Ileum (tissue), 1 donor: ENCODE measurements around the genes ZNF460, ZNF776 and ZBTB45.

DNA sequence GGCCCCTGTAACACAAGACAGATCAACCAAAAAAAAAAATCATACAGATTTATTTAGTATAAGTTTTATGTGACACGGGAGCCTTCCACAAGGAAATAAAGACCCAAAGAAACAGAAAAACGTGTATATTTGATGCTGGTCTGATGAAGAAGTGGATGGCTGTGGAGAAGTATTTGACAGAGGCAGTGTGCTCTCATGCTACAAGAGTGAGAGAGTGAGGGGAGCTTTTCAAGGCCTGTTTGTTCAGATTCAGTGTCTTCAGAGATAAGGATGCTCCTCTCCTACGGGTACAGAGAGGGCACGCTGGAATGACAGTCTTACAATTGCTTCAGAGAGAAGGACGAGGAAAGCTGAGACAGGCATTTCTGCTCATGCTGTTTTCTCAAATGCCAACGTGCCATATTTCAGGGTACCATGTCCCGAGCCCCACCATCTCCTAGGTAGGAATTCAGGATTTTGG is 138.6 kb upstream of the PEG3 start:
- PRO-cap, result no peak

DNA sequence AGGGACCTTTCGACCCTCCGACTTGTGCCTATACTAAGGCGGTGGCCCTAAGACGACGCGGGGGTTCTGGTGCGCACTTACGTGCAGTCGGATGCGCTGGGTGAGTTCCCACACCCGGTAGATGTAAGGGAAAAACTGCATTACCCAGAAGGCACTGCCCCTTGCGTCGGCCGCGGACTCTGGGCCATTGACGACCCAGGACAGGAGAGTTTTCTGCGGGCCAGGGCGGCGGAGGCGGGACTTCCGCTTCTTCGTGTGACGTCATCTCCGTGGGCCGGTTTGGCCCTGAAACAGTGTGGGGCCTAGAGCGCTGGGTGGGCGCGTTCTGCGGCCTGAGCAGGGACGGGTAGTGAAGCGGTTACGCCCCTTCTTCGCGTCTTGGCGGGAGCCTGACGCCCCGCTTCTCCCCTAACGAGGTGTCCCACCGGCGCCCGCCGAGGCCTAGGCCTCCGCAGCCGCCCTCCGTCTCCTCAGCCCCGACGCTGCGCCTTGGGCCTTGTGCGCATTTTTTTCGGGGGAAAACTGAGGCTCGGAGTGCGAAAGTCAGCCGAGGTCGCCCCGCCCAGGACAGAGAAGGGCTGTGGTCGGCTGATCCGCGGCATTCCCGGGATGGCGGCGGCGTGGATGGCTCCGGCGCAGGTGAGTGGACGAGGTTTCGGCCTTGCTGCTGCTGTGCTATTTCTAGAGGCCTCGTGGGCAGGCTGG is at the start of gene ZNF460:
Gene ZNF460 (plus strand): TSS at position 288 of the 705 bp plus-strand sequence.
- PRO-cap, result bidirectional peak, plus-strand start at position 270 of the sequence, minus-strand start at position 171 of the sequence; unidirectional peak, plus-strand start at position 601 of the sequence

- PRO-cap, result no peak
Observed at GRCh38 chr19:57558781-57559455, 745 bp downstream of the ZNF550 start.

DNA sequence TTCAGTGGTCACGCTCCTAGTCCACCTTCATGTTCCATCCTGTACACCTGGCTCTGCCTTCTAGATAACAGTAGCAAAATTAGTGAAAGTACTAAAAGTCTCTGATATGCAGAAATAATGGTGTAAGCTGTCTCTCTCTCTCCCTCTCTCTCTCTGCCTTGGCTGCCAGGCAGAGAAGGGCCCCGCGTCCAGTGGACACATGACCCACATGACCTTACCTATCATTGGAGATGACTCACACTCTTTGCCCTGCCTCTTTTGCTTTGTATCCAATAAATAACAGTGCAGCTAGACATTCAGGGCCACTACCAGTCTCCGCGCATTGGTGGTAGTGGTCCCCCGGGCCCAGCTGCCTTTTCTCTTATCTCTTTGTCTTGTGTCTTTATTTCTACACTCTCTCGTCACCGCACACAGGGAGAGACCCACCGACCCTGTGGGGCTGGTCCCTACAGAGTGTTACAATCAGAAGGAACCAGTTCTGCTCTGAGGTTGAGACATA is 7.8 kb upstream of the ZNF776 start:
- PRO-cap, result no peak

- PRO-cap, result unidirectional peak, plus-strand start at chr19:57746843
Observed at GRCh38 chr19:57746432-57747752, at the start of gene ZNF776. ZNF776 (plus strand) TSS chr19:57746815.

DNA sequence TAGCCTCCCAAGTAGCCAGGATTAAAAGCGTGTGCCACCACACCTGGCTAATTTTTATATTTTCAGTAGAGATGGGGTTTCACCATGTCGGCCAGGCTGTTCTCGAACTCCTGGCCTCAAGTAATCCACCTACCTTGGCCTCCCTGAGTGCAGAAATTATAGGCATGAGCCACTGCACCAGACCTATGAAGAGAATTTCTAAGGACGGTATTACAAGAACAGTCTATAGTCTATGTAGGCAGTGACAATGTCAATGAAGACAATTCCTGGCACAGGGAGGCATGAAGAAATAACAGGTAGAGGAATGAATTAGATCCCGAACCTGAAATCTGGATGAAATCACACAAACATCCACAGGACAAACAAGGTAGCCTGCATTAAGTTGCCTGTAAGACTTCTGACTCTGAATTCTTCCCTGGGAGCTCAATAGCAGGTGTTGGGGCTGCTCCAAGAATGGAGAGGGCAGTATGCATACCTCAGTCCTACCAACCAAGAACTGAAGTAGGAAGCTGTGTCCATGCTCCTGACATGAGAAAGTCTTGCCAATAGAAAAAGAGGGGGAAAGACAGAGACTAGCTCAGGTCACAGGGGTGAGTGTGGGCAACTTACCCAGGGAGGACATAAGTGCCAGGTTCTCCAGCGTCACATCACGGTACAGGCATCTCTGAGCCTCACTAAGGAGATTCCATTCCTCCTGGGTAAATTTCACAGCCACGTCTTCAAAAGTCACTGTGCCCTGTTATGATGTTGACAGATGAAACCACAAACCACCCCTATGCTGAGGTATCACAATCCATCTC is 1.8 kb downstream of the ZNF552 start:
- PRO-cap, result no peak

- PRO-cap, result bidirectional peak, plus-strand start at chr19:57814164, minus-strand start at chr19:57814134
Observed at GRCh38 chr19:57813864-57814356, 803 bp downstream of the ZNF552 start.

- PRO-cap, result no peak
Observed at GRCh38 chr19:57815208-57815976, 679 bp upstream of the ZNF552 start.

DNA sequence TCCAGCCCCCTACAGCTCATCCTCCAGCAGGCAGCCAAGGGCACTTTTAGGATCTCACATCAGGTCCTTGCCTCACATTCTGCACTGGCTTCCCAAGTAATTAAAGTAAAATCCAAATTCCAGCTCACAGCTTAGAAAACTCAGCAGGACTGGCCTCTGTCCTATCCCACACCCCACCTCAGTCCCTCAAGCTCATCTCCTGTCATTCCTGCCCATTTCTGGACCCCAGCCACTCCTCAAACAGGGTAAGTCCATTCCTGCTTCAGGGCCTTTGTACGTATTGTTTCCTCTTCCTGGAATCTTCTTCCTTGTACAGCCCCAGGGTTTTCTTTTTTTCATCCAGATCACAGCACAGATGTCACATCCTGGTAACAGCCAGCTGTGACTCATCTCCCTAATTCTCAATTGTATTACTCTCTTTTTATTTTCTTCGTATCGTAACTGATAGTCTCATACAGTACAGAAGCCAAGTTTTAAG is 1.9 kb upstream of the ZNF606 start:
- PRO-cap, result no peak

DNA sequence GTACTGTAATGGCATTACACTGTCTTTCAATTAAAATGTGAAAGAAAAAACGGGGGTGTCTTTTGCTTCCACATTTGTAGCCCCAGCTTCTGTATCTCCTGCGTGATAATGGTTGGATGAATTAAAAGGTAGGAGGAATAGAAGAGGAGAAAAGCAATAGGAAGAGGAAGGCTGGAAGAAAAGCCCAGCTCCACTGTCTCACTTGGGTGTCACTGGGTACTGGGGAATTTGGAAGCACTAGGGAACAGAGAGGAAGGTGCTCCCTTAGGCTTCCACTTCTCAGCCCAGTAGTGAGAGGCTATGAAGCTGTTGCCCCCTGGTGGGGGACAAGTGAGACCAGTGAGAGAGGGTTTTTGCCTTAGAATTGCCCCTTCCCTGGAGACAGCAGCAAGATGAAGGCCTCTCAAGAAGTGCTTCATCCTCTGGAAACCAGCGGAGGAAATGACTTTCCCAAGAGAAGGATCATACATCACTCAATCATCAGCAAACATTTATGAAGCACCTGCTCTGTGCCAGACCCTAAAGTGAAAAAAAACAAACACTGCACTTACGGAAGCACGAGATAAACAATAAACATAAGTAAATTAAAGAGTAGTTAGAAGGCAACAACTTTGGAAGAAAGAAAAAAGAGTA is 4.7 kb upstream of the ZNF606 start:
- PRO-cap, result no peak

- PRO-cap, result no peak
Observed at GRCh38 chr19:58054576-58055583, 4.2 kb upstream of the ZNF135 start.

DNA sequence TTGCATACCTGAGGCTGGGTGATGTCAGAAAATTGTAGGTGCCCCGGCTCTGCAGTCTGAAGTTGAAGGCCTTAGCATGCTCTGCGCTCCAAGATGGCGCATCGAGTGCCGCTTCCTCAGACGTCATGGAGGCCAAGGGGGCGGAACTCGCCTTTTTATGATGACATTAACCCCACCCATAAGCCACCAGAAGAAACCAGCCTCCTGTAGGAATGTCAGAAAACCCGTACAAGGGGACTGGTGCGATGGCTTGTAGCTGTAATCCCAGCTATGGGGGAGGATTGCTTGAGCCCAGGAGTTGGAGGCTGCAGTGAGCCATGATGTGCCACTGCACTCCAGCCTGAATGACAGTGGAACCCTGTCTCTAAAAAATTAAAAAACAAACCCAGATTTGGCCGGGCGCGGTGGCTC is 1.4 kb downstream of the ZNF135 start:
- PRO-cap, result no peak

DNA sequence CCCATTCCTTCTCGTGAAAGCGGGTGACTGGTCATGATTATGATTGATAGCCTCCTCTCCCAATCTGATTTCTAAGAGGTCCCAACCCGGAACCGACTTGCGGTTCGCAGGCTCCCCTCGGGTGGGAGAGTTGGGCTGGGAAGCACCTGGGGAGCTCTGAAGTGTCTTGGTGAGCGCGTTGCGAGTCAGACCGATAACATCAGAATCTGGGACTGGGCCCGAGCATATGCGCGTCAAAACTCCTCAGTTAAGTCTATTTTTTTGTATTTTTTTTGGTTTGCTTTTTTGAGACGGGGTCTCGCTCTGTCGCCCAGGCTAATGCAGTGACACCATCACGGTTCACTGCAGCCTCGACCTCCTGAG is 404 bp upstream of the ZNF837 start:
- PRO-cap, result bidirectional peak, plus-strand start at position 124 of the sequence, minus-strand start outside the sequence

GRCh38 chr19:58439691-58440012 is 301 bp downstream of the ZNF132 start:
- PRO-cap, result no peak

GRCh38 chr19:58475318-58476075 is 655 bp upstream of the ZNF446 start:
- PRO-cap, result bidirectional peak, plus-strand start at chr19:58476337, minus-strand start at chr19:58475987

DNA sequence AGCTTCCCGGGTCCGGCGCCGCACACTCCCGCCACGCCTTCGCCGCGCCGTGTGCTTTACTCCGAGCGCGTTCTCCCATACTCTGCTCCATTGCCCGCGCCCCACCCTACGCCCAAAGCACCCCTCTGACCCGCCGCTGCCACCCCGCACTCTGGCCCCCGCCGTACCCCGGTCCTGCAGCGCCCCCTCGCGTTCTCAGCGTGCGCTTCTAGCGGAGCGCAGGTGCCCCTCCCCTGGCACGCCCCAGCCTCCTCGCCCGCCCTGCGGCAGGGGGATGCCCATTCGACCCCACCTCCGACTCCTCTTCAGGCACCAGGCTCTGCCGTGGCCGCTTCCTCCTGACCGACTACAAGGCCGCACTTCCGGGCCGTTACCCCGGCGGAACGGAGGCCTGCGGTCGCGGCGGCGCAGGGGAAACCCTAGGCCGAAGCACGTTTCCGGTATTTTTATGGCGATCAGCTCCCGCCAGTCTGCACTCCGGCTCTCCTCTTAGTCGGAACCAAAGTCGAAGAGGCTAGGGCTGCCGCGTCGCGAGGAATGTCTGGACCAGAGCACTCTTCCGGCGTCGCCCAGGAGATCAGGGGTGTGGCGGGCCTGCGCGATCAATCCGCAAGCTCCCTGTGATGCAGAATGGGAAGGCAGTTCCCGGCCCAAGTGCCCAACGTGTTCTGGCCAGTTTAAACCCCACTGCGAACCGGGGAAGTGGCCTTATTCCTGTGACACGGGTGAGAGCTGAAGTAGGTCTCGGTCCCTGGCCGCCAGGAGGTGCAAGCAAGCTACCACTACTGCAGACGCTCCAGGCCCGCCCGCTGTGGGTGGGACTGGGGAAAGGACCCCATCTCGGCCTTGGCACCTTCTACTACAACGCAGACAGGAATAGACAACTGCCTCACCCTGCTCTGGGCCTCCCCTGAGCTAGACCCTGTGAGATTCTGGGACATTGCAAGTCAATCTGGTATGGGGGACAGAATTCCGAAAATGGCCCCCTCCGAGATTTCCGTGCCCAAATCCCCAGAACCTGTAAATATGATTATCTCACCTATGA is at the start of gene ZBTB45:
Gene ZBTB45 (minus strand): TSS at position 361 of the 1,045 bp plus-strand sequence.
- PRO-cap, result bidirectional peak, plus-strand start at position 572 of the sequence, minus-strand start at position 348 of the sequence

GRCh38 chr19:58537776-58539154 is 5.6 kb upstream of the TRIM28 start:
- PRO-cap, result no peak

DNA sequence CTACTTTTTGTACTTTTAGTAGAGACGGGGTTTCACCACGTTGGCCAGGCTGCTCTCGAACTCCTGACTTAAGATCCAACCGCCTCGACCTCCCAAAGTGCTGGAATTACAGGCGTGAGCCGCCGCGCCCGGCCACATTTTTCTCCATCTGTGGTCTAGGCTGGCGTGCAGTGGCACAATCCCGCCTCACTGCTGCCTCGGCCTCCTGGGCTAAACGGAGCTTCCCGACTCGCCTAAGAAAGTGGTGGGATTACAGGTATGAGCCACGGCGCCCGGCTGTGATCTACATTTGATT is 339 bp upstream of the TRIM28 start:
- PRO-cap, result unidirectional peak, minus-strand start at position 150 of the sequence

GRCh38 chr19:58563686-58564482 is 5.5 kb upstream of the UBE2M start:
- PRO-cap, result no peak

- PRO-cap, result no peak
Observed at GRCh38 chr19:58571598-58572040, 1.5 kb downstream of the MZF1 start.